Measurements from ENCODE around the gene TRIM32.

GRCh38 chr9:116153006-116153383 is 596 bp upstream of the PAPPA start:
- PRO-cap = no peak
- RAMPAGE, long total RNA = no peak

DNA sequence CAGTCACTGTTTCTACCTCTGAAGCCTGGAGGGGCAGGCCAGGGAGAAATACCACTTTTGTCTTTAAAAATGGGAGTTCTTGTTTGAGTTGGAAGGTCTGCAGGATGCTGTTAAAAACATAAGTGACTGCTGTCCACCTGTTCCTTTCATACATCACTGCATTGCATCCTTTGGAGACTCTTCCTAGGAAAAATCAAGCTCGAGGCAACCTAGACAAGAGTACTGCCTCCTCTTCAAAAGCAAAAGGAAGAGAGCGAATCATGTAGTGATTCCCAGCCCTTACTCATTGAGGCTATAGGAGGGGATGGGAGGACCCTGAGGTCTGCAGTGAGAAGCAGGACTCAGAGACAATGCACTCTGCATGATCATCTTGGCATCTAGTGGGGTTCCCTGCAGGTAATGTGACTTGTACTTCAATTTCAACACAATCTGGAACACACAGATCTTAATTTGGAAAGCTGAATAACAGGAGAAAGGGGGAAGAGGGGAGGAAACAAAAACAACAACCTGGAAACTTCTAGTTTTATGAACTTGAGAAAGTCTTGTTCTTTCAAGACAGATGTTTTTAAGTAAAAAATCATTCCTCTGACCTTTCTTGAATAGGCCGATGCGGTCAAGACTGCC is 163.1 kb downstream of the PAPPA start:
- PRO-cap = no peak
- RAMPAGE, long total RNA = no peak

DNA sequence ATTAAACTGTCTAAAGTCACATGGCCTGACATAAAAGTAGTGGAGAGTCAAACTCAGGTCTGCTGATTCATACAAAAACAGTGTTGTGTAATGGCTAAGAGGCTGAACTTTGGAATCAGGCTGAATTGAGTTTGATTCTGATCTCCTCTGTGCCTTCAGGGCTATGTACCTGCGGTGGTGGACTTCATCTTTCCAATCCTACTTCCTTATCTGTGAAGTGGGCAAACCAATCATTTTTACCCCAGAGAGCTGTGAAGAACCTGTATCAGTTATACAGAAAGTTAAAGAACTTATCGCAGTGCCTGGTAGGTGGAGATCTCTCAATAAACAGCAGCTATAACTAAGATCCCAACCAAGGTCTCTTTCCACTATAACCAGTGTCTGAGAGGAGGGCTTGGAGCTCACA is 139.7 kb upstream of the TRIM32 start:
- PRO-cap = no peak
- RAMPAGE, long total RNA = no peak

DNA sequence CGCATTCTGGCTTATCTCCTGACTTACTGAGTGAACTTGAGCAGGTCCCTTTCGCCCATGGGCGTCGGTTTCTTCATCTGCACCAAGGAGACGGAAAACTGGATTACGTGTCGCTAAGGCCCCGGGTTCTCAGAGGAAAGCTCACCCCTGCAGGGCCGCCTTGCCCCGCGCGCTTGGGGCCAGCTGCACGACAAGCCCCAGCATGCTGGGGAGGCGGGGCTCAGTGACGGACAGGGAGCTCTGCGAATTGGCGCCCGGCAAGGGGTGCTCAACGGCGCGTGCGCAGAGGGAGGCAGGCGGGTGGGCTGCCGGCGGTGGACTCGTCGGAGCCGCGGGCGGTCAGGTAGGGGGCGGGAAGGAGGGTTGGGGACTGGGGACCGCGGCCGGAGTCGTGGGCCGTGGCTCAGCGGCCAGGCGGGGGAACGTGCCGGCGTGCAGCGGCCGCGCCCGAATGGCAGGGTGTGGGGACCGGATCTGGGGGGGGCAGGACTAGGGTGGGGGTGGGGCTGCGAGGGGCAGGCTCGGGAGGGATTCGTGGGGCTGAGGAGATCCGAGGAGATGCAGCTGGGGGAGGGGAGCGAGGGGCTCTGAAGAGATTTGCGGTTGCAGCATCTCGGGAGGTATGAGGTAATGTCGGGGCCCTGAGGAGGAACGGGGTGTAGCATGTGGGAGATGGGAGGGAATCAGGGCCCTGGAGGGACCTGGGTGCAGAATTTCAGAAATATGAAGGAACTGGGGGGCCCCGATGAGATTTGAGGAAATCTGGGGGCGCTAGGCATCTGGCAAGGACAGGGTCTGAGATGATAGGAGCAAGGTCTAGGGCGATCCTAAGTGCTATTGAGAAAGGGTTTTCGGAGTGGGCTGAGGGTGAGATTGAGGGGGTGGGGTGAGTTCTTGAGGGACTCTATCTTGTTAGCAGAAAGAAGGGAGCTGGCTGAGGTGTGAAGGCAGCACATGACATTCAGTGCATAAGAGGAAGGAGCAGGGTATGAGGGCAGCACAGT is at the start of gene TRIM32:
TSS of gene TRIM32 (plus strand) at position 267 of the 1,004 bp plus-strand sequence.
- PRO-cap = no peak
- RAMPAGE, long total RNA = no peak

DNA sequence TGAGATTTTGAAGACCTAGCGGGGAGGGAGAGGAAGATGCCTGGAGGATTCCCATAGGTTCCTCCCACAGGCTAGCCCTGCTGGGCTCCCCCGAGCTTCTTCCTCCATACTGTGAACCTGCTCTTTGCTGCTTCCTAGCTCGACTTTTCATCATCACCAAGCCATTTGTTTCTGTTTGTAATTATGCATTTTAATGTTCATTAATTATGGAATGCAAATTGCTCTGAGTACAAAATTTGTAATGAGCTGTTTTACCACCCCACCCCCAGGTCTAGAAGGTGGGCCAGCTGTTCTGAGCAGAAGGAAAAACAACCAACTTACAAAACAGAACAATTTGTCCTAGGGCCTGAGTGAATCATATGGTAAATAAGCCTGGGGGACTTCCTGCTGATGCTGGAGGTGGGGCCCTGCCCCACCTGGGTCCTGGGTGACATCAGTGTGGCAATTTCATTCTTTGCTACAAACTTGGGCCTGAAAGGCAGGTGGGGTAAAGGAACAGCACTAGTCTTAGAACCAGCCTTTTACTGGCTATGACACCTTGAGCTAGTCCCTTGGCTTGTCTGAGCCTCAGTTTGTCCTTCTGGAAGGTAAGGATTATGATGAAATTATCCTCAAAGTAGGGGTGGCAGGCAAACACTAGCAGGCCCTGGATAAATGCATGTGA is 150.4 kb downstream of the TRIM32 start:
- PRO-cap = no peak
- RAMPAGE, long total RNA = no peak

DNA sequence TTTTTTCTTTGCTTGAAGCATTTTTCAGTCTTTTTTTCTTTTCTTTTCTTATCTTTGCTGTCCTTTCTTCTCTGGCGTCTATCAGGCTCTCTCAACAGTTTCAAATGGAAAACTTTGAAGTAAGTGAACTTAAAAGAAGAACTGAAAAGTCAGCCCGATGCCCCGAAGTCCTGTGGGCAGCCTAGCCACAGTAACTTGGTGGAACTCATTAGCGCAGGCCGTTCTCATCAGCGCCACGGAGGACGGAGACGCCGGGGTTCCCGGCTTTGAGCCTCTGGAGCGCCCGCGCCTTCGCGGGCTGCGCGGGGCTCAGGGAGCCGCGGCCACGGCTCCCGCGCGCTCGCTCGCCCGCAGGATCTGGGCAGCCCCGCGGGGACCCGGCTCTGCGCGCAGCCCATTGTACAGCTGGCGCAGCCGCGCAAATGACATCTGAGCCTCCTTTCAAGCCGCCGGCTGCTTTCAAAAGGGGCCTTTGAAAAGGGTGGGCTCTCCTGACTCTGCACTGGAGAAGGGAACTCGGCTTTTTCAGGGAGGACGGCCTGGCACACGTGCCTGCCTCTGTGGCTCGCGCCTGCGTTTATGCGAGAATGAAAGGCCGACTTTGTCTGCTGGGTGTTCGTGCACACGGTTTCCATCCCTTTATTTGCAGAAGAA is 40.7 kb downstream of the TLR4 start:
- PRO-cap = no peak
- RAMPAGE, long total RNA = no peak

GRCh38 chr9:118422539-118422999 is 718.4 kb downstream of the TLR4 start:
- PRO-cap = no peak
- RAMPAGE, long total RNA = no peak

DNA sequence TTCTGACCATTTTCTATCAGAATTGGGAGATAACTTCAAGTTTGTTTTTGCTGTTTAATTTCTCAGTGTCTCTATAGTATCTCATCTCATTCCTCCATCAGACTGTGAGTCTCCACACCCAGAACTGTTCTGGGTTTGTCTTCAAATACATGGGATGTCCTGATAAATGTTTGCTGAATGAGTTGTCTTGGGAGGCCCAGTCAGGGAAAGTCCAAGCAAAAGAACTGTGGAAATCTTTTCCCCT is 324.5 kb downstream of the BRINP1 start:
- PRO-cap = no peak
- RAMPAGE, long total RNA = no peak

DNA sequence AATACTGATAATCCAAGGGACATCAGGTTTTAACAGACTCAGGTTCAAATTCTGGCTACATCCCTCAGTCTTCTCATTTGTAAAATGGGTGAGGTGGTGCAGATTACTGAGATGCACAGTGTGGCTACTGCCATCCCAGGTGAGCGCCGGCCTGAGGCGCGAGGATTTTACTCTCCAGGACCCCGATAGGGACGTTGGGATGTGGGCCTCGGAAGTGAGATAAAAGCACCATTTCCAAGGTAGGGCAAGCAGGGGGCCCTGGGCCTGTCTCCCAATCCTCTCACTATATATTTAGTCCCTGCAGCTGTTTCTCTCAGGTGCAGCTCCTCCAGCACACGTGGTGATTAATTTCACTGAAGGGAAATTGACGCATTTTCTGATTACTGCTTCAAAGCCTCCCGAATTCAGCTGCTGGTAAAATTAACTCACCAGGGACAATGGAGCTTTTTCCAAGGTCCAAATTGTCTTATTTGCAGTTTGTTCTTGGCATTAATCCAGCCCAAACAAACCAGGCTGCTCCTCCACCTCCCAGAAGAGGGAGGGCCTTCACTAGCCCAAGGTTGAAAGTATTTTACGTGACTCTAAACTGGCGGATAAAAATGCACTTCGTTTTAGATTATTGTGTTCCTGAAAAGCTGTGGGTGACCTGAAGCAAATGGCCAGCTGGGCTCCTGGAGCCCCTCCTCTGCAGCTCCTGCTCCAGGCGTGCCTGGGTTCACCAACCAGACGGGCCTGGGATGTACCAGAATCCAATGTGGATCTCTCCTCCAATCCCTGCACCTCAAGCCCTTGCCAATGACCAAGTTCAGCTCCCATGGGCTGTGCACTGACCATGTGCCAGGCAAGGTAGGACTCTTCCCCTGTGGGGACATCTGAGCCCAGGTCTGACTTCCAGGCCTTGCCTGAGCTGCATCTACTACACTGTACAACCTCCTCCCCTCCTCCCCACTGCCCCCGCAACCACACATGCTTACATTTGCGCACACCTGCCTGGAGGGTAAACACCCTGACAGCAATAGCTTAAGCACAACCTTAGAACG is 193.6 kb downstream of the CDK5RAP2 start:
- PRO-cap = no peak
- RAMPAGE, long total RNA = no peak

- PRO-cap = no peak
- RAMPAGE, long total RNA = no peak
These were observed 136.7 kb downstream of the CDK5RAP2 start for GRCh38 chr9:120443056-120443890.

GRCh38 chr9:120489201-120489787 is 90.7 kb downstream of the CDK5RAP2 start:
- PRO-cap = no peak
- RAMPAGE, long total RNA = no peak

- PRO-cap = no peak
- RAMPAGE, long total RNA = no peak
These were observed 47.0 kb downstream of the CDK5RAP2 start for GRCh38 chr9:120532980-120533414.

GRCh38 chr9:120536108-120536767 is 43.7 kb downstream of the CDK5RAP2 start:
- PRO-cap = no peak
- RAMPAGE, long total RNA = no peak

- PRO-cap = no peak
- RAMPAGE, long total RNA = no peak
These were observed 4.0 kb upstream of the CDK5RAP2 start for GRCh38 chr9:120583850-120584559.

GRCh38 chr9:120746764-120747301 is 32.6 kb upstream of the MEGF9 start:
- PRO-cap = no peak
- RAMPAGE, long total RNA = no peak

DNA sequence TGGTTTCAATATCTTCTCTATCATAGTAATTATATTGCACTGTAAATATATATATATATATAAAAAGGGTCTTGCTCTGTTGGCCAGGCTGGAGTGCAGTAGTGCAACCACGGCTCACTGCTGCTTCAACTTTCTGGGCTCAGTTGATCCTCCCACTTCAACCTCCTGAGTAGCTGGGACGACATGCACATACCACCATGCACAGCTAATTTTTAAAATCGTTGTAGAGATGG is 12.0 kb downstream of the PSMD5 start:
- PRO-cap = no peak
- RAMPAGE, long total RNA = no peak

GRCh38 chr9:120902392-120903470 is 23.9 kb downstream of the TRAF1 start:
- PRO-cap = no peak
- RAMPAGE, long total RNA = no peak

DNA sequence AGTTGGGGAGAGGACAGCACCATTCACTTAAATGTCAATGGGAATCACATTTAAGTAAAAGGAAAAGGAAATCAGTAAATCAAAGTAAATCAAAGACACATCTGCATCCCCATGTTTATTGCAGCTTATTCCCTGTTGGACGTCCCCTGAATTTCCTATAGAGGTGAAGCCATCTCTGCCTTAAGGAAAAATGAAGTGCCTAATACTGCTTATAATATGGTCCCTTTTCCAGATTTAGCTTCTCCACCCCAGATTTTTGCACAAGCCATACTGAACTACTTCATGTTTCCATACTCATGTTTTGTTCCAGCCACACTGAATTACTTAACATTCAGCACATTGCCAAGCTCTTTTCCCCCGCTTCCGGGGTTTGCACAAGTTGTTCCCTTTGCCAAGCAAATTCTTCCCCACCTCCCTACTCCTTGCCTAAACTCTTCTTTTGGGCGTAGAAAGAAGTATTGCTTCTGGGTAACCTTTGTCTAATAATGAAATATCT is 1.8 kb upstream of the CNTRL start:
- PRO-cap = no peak
- RAMPAGE, long total RNA = no peak

DNA sequence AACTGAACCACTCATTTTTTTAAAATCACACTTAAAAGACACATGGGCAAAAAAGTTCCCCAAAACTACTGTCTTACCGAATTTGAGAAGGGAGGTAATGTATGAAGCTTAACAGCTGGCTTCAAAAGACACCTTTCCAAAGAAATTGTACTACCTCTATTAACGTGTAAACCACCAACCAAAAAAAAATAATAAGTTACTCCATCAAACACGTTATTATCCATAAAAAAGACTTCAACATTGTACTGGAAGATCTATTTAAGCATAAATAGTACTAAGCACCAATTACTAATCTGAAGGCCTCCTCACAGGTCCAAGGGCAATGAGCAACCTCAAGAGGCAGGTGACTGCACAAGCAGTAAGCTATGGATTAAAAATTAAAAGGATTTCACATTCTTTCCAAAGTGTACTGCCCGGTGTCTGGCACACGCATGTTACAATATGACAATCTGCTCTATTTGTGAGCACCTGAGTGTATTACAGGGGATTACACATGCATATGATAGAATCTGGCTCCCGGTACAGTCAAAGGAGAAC is 23.1 kb downstream of the RAB14 start:
- PRO-cap = no peak
- RAMPAGE, long total RNA = no peak

- PRO-cap = no peak
- RAMPAGE, long total RNA = no peak
These were observed 17.9 kb downstream of the GSN start for GRCh38 chr9:121285797-121286291.

Data from spinal cord (tissue), 3 donors.